Ileum (tissue), 1 donor: Measurements from ENCODE around the gene CACNA2D3.

DNA sequence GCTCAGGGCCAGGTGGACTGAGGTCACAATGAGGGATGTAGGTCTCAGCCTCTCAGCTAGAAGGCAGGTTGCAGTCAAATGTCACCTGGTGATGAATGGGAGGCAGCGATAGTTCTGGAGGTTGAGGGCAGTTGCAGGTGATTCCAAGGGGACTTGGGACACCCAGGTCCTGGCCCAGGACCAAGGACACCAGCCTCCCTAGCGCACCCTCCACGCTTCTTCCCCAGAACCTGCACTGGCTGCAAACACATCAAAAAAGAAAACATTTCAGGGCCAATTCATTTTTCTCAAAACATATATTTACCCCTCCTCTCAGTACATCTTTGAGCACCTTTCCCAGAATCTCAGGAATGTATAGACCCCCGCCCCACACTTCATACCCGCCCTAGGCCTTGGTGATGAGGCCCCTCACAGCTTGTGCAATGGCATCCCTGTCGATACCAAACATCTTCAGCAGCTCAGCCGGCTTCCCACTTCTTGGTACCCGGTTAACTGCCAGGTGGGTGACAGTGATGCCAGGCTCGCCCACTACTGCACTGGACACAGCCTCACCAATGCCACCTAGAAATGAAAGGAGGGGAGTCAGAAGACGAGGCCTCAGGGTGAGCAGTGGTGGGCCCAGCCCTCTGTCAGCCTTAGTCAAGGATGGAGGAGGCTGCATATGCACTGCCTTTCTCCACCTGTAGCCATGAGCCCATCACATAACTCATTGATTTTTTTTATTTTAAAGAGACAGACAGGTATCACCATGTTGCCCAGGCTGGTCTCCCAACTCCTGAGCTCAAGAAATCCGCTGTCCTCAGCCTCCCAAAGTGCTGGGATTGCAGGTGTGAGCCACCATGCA is 30.2 kb downstream of the TKT start:
- PRO-cap = no peak

DNA sequence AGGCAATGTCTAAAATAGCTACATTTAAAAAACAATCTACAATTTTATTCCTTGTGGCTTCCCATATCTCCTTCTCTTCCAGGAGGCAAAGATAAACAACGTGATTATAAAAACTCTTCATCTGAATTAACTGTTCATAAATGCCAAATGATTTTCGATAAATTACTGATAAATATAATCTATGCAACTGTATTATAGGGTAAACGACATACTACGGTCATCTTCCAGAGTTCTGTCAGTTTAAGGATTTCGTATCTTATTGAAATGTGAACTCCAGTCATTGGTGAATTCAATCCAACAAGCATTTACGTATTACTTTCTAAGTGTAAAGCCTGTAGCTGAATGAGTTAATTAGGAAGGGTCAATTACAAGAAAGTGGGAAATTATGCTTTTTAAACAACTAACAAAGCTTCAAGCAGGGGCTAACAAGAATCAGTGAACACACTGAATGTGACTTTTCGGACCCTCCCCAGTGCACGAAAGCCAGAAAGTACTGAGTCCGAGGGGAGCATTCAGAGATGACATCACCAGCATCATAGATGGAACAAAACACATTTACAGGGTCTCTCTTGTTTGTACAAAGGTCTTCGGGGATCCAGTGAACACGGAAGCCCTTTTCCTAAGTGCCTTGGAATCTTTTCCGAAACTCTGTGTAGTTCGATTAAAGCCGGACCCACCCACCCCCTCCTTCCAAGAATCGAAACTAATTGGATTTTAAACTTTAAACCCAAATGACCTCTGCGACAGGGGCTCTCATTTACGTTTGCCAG is 970 bp downstream of the DCP1A start:
- PRO-cap = no peak

GRCh38 chr3:53882605-53883070 is 686 bp upstream of the ACTR8 start:
- PRO-cap = no peak

DNA sequence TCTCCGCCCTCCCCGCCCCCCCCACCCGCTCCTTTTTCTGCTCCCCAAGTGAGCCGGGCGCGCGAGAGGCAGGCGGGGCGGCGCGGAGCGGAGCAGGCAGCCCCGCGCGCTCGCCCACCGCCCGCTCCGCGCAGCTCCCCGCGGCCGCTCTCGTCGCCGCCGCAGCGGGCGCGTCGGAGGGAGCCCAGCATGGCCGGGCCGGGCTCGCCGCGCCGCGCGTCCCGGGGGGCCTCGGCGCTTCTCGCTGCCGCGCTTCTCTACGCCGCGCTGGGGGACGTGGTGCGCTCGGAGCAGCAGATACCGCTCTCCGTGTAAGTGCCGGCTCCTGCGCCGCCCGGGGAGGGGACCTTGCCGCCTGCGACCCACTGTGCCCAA is at the start of gene CACNA2D3:
Gene CACNA2D3, plus strand, starts transcription at position 28 of the 375 bp plus-strand sequence.
- PRO-cap = no peak

- PRO-cap = no peak
These were observed 301.8 kb downstream of the LRTM1 start for GRCh38 chr3:54625941-54626569.

GRCh38 chr3:54747931-54748430 is 179.9 kb downstream of the LRTM1 start:
- PRO-cap = no peak

GRCh38 chr3:55480640-55481743 is 6.1 kb downstream of the WNT5A start:
- PRO-cap = no peak

DNA sequence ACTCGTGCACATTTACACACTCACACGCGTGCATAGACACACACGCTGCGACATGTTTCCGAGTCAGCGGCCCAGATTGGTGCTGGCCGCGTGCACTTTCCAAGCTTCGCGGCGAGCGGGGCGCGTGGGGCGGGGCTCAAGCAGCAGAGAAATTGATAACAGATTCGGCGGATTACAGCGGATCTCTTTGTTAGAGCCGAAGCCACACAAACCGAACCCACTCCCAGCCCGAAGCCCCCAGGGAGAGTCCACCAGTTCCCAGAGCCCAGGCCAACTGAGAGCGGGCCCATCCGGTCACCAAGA is 4.2 kb downstream of the WNT5A start:
- PRO-cap = no peak

GRCh38 chr3:55485918-55486750 is 972 bp downstream of the WNT5A start:
- PRO-cap = unidirectional peak, plus-strand start at chr3:55486674

GRCh38 chr3:56758493-56759085 is 43.2 kb downstream of the ARHGEF3 start:
- PRO-cap = no peak

GRCh38 chr3:56783444-56784217 is 18.1 kb downstream of the ARHGEF3 start:
- PRO-cap = no peak

- PRO-cap = no peak
These were observed 11.5 kb downstream of the ARHGEF3 start for GRCh38 chr3:56790212-56790729.

DNA sequence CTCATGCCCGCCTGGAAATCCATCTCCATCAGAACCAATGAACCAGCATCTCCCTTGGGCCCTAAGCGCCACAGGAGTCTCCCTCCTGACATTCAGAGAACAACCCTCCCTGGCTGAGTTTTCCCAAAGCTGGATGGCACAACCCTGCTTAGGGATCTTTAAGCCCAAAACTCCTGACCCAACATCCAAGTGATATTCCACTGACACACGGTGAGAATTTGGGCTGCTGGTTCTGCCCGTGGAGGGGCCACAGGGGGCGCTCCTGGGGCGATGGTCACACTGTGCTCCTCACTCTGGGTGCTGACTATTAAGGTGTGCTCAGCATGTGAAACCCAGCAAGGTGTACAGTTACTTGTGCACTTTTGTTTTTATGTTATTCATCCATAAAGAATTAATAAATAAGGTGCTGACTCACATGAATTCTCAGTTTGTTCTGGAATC is 53.7 kb upstream of the SPATA12 start:
- PRO-cap = no peak

DNA sequence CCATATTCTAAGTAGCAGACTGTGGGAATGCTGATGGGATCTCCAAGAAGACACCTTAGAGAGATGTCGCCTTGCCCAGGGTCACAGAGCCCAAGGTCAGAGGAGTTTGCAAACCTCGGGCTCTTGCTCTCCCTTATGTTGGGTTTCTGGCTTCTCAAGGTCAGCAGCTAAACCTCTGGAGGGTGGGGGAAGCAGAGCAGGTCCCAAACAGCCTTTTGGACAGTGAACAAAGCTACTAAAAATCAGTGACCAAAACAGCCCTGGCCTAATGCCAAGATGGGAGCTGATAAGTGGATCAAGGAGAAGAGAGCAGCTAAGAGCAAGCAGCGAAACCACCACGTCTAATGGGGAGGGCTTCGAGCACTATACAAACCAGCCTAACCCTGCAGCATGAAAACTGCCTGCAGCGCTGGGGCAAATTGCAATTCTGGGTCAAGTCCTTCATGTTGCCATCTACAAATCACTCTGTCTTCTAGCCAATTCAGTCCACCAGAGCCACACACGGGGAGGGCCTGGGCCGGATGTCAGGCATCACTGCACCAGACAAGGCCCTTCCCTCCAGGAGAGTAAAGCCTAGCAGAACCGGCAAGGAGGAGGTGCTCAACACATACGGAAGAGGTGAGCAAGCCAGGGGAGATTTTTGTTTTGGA is 30.6 kb upstream of the SPATA12 start:
- PRO-cap = no peak

DNA sequence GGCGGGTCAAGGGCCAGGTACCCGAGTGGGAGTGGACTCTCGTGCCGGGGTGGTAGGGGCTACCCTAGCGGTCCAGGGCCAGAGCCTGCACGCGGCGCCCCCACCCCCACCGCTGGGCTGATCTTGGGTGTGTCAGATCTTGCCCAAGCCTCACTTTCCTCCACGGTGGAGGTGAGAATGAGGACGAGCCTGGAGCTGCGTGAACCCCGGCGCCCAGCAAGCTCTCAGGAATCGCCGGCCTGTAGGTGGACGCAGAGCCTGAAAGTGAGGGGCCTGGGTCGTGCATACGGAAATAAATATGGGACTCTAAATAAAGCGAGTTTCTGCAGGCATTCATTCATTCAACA is 19.1 kb downstream of the SPATA12 start:
- PRO-cap = no peak

GRCh38 chr3:57127839-57128620 is 37.1 kb downstream of the IL17RD start:
- PRO-cap = no peak

DNA sequence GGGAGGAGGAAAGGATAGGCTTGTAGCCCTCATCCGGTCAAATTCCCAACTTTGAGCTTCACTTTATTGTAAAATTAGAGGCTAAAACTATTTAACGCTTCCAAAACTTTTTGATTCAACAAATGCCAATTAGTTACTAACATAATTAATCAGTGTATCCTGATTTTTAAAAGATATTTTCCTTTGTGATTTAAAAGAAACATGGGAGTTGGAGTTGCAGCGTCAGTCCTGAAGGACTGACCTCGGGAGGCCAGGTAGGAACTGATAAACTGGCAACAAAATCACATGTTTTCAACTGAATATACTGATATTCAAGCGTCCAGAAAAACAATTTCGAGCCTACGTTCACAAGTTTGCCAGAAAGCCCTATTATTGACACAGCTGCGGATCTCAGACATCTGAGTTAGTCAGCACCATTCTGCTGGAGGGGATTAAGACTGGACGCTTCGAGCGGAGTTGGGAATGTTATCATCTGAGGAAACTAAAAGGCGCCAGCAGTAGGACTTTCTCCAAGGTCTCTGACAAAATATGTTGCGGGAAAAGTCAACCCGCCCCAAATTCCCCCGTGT is 551 bp upstream of the APPL1 start:
- PRO-cap = no peak

DNA sequence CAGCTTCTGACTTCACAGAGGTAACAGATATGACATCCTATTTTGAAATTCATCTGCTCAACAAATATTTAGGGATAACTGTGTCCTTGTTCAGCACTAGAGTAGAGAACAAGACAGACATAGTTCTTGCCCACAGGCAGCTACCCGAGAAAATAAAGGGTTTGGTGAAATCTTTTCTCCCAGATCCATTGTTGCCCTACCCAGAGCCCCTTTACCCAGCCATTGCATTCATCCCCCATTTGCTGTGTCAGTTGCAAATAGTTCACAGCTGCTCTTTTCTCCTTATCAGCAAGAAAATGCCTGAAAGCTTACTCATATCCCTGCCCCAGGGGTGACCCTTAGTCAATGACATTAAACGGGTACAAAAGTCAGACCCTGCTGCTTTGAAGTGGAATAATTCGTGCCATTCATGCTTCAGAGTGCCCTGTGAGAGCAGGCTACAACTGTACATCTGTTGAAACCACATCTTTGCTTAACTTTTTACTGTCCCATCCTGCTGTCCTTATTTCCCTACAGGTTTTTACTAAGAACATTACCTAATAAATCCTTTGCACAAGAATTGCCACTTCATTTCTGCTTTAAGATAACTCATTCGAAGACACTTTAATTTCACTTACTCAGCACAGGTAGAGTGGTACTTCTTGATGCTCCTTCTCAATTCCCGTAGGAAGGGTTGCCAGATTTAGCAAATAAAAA is 93.4 kb downstream of the DNAH12 start:
- PRO-cap = no peak

- PRO-cap = no peak
These were observed 33.2 kb upstream of the ARF4 start for GRCh38 chr3:57630128-57630874.

- PRO-cap = unidirectional peak, minus-strand start at chr3:57755835
These were observed 605 bp upstream of the SLMAP start for GRCh38 chr3:57755426-57755981.